Right atrium auricular region (tissue), 2 donors: ENCODE measurements around a stretch of chr20.

GRCh38 chr20:36460985-36462155, 79.9 kb upstream of the MYL9 start:
- PRO-cap = bidirectional peak, plus-strand start at chr20:36461472, minus-strand start at chr20:36461146; bidirectional peak, plus-strand start at chr20:36461795, minus-strand start at chr20:36461829
- RAMPAGE, long total RNA, 2 experiments = start-site peak on the plus strand in 2 of 2 experiments, at chr20:36461452-36461486 at its widest, 108 to 227 reads per replicate

- PRO-cap = unidirectional peak, minus-strand start at chr20:36463988
- RAMPAGE, long total RNA, 2 experiments = no peak in any of the 2 experiments
Measured at GRCh38 chr20:36463331-36464225, 77.7 kb upstream of the MYL9 start.

DNA sequence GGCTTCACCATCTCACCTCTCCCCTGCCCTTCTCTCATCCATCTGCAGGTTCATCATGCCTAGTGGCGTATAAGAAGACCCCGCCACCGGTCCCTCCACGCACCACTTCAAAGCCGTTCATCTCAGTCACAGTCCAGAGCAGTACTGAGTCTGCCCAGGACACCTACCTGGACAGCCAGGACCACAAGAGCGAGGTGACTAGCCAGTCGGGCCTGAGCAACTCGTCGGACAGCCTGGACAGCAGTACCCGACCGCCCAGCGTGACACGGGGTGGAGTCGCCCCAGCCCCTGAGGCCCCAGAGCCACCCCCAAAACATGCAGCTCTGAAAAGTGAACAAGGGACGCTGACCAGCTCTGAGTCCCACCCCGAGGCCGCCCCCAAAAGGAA, 44.7 kb upstream of the MYL9 start:
- PRO-cap = no peak
- RAMPAGE, long total RNA, 2 experiments = start-site peak on the plus strand in 1 of 2 experiments, centred at position 124 of the sequence, 26 reads per replicate

DNA sequence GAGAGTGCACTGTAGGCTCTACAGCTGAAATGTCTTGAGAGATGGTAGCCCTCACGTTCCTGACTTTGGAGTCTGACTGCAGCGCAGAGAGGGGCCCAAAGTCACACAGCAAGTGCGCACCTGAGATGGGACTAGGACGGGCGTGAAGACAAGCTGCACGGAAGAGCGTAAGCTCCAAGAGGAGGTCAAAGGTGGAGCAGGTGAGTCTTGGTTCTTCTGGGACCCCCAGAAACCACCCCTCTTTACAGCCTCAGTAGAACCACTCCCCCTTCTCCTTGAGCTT, 607 bp downstream of the SLA2 start:
- PRO-cap = no peak
- RAMPAGE, long total RNA, 2 experiments = no peak in any of the 2 experiments

DNA sequence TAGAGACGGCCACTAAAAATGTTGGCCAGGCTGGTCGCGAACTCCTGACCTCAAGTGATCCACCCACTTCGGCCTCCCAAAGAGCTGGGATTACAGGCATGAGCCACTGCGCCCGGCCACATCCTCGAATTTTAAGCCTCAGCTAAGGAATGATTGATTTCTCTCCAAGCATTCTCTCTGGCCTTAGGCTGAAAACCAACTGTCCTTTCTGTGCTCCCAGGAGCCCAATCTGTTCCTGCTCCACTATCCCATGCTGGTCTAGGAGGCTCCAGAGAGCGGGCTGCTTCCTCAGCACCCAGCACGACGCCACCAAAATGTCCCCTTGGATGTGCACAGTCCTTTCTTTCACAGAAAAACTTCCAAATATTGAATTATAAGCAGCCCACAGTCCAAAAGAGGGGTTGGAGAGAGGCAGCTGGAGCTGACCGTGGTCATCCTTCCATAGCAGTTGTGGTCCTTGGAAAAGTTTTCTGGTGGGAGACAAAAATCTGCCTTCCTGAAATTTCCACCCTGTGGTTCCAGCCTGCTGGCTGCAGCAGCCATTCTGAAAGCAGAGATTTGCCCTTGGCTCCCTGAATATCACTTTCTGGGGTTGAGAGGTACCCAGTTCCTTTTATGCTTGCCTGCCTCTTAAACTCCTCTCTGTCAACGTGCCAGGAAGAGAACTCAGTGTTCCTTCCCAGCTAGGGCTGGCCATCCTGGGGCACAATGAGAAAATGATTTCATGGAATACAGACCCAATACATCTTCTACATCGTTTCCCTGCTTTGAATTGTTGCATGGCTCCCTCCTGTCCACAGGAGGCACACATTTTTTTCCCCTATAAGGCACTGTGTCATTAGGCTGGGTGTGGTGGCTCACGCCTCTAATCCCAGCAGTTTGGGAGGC, 1.4 kb upstream of the DSN1 start:
- PRO-cap = bidirectional peak, plus-strand start at position 246 of the sequence, minus-strand start at position 129 of the sequence
- RAMPAGE, long total RNA, 2 experiments = no peak in any of the 2 experiments

DNA sequence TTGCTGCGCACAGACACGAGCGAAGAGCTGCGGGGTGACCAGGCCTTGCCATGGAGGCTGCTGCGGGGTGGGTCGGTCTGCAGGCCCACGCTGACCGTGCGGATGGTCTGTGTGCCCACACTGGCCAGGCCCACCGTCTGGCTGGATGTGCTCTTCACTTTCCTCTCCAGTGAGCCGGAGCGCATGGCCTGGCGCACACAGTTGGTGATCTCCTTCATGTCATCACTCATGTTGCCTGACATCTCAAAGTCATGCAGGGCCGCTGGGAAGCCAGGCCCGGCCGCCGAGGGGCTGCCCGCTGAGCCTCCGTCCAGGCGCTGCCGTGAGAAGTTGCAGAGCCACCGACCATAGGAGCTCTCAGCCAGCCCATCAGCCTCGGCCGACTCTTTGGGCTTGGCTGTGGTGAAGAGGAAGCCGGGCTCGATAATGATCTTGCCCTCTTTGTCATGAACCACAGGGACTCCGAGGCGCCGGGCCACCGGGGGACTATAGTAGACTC, 20.3 kb upstream of the DSN1 start:
- PRO-cap = no peak
- RAMPAGE, long total RNA, 2 experiments = no peak in any of the 2 experiments

- PRO-cap = bidirectional peak, plus-strand start at chr20:36845284, minus-strand start at chr20:36845138
- RAMPAGE, long total RNA, 2 experiments = no peak in any of the 2 experiments
Measured at GRCh38 chr20:36844943-36845649, 18.2 kb downstream of the SOGA1 start.

DNA sequence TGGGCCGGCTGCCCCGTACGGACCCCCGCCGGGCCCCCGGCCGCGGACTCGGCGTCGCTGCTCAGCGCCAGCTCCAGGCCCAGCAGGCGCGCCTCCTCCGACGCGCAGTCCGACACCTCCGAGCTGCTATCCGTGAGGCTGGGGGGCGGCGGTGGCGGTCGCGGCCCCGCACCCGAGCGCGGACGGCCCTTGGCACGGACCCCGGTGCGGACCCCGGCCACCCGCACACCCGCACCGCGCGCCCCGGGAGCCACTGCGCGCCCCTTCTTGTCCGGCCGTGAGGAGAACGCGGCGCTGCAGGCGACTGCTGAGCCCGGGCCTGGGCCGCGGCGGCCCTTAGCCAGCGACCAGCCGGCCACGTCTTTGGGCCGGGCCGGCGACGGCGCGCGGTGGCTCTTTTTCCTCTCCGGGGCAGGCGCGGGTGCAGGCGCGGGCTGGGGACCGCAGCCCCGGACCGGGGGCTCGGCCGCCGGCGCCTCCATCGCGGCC, 431 bp downstream of the SOGA1 start:
- PRO-cap = no peak
- RAMPAGE, long total RNA, 2 experiments = no peak in any of the 2 experiments

GRCh38 chr20:36865204-36865663, 1.9 kb upstream of the SOGA1 start:
- PRO-cap = no peak
- RAMPAGE, long total RNA, 2 experiments = no peak in any of the 2 experiments

DNA sequence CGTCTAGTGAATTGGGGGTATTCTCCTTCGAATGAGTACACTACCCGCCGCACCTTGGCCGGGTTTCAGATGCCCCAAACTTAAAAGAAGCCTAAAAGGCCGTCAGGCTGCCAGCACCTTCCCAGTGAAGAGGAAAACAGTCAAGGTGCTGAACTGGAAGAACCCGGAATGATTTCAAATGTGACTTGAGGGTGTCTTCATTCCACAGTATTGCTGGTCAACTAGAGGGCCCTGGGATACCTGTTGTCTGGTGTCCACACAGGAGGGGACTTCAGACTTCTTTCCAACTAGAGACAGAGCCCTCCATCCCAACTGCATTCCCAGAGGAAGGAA, 446 bp upstream of the SAMHD1 start:
- PRO-cap = no peak
- RAMPAGE, long total RNA, 2 experiments = no peak in any of the 2 experiments

DNA sequence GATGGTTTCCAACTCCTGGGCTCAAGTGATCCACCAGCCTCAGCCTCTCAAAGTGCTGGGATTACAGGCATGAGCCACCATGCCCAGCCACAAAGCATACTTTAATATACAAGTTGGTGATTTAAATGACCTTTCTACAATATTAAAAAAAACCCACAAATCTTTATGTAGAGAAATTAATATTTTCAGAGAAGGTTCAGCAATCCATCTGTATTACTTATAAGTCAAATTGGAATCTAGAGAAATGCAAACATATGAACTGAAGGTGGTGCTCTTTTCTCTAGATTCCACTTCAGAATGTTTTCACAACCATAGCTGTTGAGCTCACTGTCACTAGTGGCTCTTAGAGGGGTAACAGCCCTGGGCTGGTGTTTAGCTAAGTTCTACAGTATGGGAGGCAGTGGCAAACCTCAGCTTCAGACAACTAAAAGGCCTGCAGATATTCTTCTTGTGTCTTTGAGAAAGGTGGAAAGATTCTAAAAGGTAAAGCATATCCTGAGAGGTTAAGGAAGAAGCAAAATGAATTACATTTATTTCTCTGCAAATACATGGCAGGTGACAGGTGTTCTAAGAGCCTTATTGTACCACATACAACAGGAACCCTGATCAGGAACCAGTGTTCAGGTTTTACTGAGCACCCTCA, 56.4 kb upstream of the SAMHD1 start:
- PRO-cap = no peak
- RAMPAGE, long total RNA, 2 experiments = no peak in any of the 2 experiments

GRCh38 chr20:37309889-37310619, 20.6 kb downstream of the MANBAL start:
- PRO-cap = no peak
- RAMPAGE, long total RNA, 2 experiments = no peak in any of the 2 experiments

DNA sequence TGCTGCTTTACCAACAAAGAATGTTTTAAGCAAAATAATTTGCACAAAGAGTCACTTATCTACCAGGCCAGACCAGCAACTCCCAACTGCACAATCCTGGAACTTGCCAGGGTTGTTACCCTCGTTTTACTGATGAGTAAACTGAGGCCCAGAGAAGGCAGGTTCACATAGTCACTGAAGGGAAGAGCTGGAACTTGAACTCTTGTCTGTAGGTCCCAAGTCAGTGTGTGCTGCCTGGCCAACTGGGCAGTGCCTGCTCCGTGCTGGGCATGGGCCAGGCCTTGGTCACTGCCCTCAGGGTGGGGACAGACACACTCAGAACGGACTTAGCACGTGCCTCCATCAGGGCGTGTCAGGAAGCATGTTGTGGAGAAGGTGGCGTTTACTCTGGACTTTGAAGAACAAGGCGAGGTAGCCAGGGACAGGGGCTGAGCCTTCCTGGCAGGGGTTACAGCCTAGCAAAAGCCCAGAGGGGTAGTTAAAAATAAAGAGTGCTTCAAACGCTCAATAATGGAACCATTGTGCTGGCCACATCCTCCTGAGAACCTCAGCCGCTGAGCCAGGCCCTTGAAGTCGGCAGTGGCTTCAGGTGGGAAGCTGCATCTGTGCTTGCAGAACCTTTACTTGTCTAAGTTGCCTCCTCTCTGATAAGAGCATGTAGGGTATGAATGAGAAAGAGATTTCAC, 2.4 kb upstream of the SRC start:
- PRO-cap = no peak
- RAMPAGE, long total RNA, 2 experiments = no peak in any of the 2 experiments

GRCh38 chr20:37393407-37394271, 47.7 kb downstream of the SRC start:
- PRO-cap = no peak
- RAMPAGE, long total RNA, 2 experiments = no peak in any of the 2 experiments

- PRO-cap = no peak
- RAMPAGE, long total RNA, 2 experiments = no peak in any of the 2 experiments
Measured at GRCh38 chr20:37710838-37711487, 17.1 kb downstream of the CTNNBL1 start.

DNA sequence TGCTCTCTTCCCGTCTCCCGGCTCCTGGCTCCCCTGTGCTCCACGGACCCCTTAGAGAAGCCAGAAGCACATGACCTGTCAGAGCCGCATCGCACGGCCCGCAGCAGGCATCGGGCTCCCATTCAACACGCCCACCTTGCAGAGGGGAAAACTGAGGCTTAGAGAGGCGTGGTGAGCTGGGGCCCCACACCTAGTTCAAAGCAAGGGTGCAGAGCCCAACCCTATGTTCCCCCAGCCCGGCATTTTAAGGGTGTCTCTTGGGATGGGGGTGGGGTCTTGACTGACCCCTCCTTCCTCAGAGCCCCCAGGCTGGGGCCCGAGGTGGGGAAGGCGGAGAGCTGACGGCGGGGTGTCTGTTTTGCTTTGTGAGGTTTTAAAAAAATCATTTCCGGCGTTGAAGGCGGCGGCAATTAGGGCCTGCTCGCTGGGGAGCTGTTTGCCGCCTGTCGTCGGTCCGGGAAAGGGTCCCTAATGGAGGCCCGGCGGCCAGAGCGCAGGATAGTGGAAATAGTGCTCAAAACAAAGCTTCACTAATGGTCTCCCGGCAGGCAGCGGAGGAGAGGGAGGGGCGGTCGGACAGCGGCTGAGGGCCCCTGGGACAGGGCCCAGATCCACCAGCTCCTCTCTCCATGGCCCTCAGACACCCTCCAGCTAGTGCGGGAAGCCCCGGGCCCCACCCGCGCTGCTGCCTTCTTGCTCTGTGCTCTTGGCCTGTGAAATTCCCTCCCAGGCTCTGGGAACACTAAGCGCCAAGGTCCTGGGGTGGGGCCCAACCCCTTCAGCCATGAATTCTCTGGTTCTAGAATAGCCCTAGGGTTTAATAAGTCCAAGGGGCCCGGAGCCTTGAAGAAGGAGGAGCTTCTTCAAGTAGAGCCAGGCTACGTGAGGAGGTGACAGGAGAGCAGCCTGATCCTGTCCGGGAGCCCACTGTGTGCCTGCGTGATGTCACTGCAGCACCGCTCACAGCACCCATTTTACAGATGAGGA, 12.0 kb downstream of the VSTM2L start:
- PRO-cap = no peak
- RAMPAGE, long total RNA, 2 experiments = no peak in any of the 2 experiments

DNA sequence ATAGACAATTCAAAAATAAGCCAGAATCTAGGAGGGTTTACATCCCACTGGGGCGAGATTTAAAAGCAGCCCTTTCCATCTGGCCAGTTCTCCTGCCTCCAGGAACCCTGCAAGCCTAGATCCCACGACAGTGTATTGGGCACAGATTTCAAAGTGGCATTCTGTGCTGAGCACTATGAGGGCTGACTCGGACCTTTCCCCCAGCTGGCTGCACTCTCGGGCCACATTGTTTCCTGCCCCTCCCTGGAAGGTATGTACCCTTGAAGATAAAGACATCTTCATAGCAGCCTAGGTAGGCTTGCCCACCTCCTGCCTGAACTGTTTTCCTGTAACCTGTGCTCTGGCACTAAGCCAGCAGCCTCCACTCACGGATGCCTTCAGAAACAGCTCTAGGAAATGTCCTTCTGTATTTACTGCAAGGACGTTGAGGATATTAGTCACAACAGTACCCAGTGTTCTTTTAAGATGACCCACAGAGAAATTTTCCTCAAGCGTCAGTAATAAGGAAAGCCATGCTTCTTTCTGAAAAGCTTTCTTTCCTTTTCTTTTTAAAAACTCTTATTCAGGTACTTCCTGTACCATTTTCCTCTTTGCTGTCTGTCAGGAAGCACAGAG, 43.7 kb downstream of the TTI1 start:
- PRO-cap = no peak
- RAMPAGE, long total RNA, 2 experiments = no peak in any of the 2 experiments

DNA sequence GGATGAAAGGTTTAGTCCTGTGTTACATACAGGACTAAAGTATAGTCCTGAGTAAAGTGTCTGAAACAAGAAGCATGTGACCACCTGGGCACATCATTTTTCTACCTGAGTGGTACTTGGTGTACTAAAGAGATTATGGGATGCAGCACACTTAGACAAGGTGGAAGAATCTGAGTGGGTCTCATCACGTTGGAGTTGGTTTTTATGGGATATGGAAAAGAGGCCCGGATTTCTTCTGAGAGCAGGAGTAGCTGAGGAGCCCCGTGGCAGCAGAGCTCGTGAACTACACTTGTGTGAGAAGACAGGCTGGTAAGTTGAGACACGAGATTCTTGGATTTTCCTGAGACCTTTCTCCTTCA, 51.8 kb downstream of the RPRD1B start:
- PRO-cap = no peak
- RAMPAGE, long total RNA, 2 experiments = start-site peak on the plus strand in 2 of 2 experiments, centred at positions 196 to 232 of the sequence, 29 to 62 reads per replicate

DNA sequence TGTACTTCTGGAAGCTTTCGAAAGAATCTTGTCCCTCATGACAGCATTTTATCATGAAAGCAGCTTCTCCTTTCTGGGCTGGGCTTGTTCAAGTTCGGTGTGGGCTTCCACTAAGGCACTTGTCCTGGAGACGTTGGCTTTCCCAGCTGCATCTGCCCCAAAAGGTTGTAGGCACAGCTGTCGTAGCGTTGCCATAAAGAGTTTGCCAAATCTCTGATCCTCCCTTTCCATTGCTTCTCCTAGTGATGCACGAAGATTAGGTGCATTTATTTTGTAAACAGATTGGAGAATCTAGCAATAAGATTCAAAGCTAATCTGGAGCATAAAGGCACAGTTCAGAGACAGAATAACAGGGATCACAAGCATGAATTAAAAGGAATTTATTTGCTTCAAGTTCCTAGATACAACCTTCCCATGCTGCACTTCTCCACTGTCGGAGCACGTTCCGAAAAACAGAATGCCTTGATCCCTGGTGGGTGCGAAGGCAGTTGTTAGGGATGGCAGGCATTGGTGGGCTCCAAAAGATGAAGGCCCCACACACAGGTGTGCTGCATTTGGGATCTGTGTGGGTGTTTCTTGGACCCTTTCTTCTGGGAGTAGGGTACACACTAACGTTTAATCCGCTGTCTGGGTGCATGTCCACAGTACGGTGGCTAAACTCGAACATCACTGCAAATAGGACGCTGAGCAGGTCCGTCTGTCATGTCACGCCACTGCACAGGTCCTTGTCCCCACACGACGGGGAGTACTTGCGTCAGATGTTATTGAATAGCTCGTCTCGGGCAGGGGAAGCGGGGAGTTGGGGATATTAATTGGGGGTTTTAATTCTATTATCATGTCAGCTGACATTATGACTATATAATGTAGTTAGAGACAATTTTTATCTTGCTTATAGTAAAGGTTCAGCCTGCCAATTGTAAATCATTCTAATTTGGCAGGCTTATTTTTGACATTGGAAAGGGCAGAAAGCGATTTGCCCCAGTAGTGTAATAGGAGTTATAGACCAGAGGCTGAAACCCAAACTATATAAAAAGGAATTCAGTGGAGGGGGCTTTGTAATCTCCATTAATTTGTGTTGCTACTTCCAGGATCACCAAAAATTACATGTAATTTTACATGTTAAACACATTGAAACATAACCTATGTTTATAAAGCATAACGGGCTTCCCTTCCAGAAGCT, 57.0 kb downstream of the RPRD1B start:
- PRO-cap = no peak
- RAMPAGE, long total RNA, 2 experiments = no peak in any of the 2 experiments

- PRO-cap = no peak
- RAMPAGE, long total RNA, 2 experiments = start-site peak on the minus strand in 2 of 2 experiments, at chr20:38146742-38146885 at its widest, 193 to 734 reads per replicate
Measured at GRCh38 chr20:38146671-38146999, 18.4 kb downstream of the TGM2 start.